Smooth muscle cell (in vitro differentiated cells): ENCODE measurements around a stretch of chr6.

DNA sequence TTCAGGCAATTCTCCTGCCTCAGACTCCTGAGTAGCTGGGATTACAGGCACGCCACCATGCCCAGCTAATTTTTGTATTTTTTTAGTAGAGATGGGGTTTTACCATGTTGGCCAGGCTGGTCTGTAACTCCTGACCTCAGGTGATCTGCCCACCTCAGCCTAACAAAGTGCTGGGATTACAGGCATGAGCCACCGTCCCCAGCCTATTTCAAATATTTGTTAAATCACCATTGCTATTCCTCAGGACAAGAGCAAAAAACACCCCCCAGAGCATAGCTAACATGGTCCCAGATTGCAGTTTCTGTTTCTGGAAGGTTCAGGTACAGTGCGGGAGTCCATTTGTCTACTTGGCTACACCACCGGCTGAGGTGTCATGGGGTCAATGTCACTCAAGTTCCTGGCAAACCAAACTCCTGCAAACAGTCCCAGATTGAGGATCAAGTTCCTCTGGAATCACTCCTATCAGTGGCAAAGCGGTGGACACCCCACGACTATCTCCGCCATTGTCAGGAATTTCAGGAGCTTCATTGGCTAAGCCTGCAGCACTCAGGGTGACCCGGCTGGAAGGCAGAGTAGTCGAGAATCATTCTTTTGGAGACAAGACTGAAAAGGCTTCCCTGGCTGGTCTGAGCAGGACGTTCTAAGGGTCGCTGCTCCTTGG lies 41.7 kb downstream of the SLC22A1 start:
- RAMPAGE, long total RNA, result no peak

GRCh38 chr6:160362606-160363358 lies 14.6 kb downstream of the SLC22A3 start:
- RAMPAGE, long total RNA, result no peak

- RAMPAGE, long total RNA, result no peak
Observed at GRCh38 chr6:160444905-160445616, 96.9 kb downstream of the SLC22A3 start.

DNA sequence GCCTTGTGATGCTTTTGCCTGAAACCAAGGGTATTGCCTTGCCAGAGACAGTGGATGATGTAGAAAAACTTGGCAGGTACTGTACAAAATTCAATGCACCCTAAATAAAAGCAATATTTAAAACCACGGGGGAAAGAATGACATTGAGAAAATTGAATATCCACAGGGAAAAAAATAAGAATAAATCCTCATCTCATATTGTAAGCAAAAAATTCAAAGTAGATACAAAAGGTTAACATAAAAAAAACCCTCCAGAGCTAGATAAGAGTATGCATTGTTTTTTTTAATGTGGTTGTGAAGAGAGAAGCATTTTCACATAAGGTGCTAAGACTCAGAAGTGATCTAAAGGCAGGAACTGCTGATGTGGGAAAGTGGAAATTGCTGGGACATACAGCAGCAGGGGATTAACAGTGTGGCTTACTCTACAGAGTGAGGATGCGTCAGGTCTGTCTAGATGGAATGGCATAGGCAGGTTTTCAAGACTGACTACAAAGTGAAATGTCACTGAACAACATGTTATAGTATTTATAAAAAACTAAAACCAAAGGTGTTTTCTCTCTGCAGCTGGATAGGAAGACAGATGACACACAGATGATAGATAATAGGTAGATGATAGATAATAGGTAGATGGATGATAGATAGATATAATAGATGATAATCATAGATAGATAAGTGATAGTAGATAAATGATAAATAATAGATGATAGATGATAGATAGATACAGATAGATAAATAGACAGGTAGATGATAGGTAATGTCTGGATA lies 99.7 kb downstream of the SLC22A3 start:
- RAMPAGE, long total RNA, result no peak

GRCh38 chr6:160521869-160522227 lies 142.2 kb downstream of the LPA start:
- RAMPAGE, long total RNA, result no peak

- RAMPAGE, long total RNA, result no peak
Observed at GRCh38 chr6:160685679-160685878, 16.5 kb upstream of the PLG start.

- RAMPAGE, long total RNA, result no peak
Observed at GRCh38 chr6:160726842-160727117, 24.7 kb downstream of the PLG start.

DNA sequence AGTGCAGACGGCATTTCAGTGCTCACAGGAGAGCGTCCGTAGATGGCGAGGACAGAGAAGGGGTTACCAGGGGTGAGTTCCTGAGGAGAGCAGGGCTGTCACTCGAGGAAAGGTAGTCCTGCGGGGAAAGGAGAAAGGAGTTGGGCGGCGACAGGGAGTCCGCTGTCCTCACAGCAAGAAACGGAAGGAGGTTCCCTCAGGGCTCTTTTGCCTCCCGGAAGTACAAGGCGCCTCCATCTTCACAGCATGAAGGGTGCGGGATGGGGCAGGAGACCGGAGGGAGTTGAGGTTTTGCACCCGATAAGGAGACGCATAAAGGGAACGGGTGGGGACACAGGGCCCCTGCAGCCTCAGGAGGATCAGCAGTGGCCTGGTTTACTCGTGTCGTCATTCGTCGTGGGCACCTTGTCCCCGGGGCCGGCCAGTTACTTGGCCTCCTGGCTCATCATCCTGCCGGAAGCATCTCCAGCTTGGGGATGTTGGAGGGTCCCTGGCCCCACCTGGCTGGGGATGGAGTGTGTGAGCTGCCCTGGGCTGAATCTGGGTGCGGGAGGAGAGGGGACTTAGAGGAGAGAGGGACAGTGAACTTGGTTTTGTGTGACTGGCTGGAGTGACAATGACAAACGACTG lies 65.4 kb upstream of the MAP3K4 start:
- RAMPAGE, long total RNA, result no peak

GRCh38 chr6:160991248-160991534 lies 378 bp upstream of the MAP3K4 start:
- RAMPAGE, long total RNA, result no peak

DNA sequence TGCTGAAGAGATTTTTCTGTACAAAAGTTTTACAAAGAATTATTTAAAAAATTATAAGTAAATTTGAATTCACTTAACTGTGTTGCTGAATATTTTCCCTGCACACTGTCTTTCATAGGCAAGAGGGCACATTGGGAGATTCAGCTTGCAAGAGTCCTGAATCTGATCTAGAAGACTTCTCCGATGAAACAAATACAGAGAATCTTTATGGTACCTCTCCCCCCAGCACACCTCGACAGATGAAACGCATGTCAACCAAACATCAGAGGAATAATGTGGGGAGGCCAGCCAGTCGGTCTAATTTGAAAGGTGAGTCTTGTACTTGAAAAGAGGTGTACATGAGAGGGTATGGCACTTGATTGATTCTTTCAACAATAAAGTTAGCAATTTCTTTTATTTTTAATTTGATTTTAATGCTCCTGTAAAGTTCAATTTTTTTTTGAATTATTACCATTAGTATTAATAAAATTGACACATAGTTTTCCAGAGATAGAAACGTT lies 42.6 kb downstream of the MAP3K4 start:
- RAMPAGE, long total RNA, result no peak

DNA sequence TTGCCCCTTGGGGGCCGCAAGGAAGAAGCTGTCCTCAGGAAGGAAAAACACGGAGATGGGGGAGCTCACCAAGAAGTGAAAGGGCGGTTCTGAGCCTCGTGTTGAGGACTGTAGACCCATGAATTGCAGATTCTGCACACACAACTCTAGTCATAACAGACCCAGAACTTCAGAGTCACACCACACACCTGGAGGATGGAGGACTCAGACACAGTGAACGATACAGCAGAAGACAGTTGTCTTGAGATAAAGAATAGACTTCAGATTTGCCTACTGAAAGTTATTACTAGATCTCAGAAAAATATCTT lies 88.0 kb downstream of the MAP3K4 start:
- RAMPAGE, long total RNA, result no peak

- RAMPAGE, long total RNA, result no peak
Observed at GRCh38 chr6:161106216-161106830, 114.8 kb downstream of the MAP3K4 start.

DNA sequence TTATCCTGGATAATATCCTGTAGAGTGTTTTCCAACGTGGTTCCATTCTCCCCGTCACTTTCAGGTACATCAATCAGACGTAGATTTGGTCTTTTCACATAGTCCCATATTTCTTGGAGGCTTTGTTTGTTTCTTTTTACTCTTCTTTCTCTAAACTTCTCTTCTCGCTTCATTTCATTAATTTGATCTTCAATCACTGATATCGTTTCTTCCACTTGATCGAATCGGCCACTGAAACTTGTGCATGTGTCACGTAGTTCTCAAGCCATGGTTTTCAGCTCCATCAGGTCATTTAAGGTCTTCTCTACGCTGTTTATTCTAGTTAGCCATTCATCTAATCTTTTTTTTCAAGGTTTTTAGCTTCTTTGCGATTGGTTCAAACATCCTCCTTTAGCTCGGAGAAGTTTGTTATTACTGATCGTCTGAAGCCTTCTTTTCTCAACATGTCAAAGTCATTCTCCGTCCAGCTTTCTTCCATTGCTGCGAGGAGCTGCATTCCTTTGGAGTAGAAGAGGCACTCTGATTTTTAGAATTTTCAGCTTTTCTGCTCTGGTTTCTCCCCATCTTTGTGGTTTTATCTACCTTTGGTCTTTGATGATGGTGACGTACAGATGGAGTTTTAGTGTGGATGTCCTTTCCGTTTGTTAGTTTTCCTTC lies 96.5 kb downstream of the AGPAT4 start:
- RAMPAGE, long total RNA, result no peak

DNA sequence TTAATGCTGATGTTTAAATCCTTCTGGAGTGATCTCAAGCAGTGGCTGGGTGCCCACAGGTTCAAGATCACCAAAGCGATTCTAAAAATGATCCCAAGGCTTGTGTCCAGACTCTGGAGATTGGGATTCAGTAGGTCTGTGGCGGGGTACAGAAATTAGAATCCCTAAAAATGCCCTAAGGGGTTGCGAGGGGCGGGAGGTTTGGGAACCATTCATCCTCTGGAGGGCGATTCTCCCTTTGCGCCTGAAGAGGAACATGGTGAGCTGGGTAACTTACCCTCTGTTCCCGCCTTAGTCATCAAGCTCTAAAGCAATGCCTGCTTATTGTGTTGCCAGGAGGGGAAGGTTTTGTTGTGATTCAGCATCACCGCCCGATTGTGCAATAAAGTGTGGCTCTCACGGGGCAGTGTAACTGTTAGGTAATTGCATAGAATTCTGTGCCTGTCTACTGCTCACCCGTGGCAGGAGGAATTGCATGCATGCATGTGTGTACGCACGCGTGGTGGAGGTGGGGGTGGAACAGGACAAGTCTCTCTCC lies 95.4 kb upstream of the AGPAT4 start:
- RAMPAGE, long total RNA, result no peak

DNA sequence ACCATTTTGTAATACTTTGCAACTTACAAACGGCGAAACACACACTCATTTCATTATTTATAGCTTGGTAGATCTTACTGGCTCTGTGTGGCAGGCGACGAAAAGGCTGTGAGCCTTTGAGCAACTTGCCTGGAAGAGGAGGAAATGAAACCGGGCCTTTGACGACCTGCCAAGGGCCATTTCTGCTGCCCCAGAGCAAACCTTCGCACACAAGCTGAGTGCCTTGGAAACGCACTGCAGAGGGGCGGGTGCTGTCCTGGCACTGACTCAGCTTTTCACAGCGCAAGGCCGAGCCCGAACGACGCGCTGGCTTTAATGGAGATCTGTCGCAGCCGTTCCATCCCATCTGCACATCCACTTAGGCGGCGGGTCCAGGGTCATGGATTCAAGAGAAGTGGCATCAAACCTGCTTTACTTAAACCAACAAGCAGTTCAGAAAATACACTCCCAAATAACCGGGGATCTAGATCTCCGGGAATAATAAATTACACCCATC lies 101.7 kb upstream of the AGPAT4 start:
- RAMPAGE, long total RNA, result no peak

DNA sequence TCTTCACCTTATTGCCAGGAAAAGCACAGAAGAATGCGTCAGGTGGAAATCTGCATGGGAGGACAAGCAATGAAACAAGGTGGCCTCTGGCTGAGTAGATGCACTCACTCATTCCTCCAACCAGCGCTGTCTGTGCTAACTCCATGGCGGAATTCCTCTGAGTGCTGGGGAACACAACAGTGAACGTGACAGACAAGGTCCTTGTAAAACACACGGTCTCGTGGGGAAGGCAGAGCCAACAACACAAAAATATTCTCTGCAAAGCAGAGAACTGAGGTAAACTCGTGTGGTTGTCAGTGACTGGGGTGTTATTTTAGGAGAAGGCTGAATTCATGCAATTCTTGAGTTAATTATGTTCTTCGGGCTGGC lies 339.8 kb downstream of the PRKN start:
- RAMPAGE, long total RNA, result no peak

DNA sequence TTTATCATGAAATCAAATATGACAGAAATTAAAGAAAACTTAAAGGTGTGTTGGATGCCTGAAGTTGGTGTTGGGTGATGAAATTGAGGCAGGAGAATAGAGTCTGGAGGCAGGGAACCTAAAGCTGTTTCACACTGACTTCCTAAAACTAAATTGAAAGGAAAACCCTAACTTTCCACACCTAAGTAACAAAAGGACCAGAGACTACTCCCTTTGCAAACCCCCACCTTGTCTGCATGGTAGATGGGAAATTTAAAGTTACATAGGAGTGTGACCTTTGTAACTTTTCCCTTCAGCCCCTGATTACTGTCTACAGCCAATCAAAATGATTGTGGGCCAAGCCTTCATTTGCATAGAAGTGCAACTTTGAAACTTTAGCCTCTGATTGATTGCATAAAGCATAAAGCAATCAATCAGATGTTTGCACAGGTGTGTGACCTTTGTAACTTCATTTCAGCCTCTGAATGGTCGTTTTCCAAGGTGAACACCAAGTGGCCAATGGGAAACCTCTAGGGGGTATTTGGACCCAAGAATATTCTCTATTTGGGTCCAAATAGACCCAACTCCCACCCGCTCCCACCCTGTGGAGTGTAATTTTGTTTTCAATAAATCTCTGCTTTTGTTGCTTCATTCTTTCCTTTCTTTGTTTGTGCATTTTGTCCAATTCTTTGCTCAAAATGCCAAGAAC lies 46.1 kb downstream of the PRKN start:
- RAMPAGE, long total RNA, result no peak

GRCh38 chr6:162728145-162728522 lies 360 bp downstream of the PACRG start:
- RAMPAGE, long total RNA, result no peak

DNA sequence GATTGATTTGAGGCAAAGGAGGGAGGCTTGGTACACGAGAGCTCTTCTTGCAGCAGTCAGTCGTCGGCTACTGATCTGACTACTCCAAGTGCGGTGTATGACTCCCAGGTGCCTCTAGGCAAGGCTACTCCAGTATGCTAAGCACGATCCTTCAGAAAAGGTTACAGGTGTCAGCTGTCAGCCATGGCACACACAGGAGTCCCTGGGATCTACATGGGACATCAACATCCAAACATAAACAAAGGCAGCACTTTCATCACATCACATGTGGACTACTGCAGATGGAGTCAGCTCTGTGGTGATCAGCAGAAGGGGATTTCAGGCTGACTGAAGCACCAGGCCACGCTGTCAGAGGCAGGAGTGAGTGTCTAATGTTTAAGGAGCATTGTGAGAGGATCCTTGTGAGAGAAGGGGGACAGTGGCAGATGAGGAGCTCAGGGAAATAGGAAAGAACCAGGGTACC lies 32.3 kb downstream of the PACRG start:
- RAMPAGE, long total RNA, result no peak

- RAMPAGE, long total RNA, result no peak
Observed at GRCh38 chr6:163310260-163310797, 104.2 kb upstream of the QKI start.